Right ventricle myocardium (tissue), 1 donor: ENCODE results near the genes TP53, TMEM88 and TRAPPC1.

- PRO-cap, 2 experiments: no peak in any of the 2 experiments
Observed at GRCh38 chr17:7314412-7314740, 784 bp downstream of the GPS2 start.

DNA sequence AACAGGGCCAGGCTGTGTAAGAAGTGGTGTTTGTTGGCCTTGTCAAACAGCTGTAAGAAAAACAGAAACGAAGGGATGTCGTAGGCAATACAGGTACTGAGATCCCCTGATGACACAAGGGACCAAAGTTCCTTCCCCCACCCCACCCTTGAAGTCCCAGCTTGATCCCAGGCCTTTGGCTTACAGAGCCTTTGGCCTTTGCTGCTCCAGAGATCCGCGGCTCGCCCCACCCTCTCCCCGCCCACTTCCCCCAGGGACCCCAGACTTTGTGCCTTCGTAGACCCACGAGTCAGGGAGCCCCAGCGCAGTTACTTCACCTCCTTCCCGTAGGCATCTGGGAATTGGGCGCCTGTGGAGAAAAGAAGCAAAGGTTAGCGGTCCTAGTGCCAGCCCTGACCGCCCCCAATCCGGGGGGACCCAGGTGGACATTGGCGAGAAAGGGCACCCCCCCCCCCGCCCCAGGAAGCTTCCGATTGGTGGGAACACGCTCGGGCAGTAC is 507 bp downstream of the TMEM256 start:
- PRO-cap, 2 experiments: peak in 2 of 2 experiments; most common plus-strand start position 277 of the sequence (in 2); most common minus-strand start position 409 of the sequence (in 2)

GRCh38 chr17:7404201-7404291 is 149 bp upstream of the TMEM256 start:
- PRO-cap, 2 experiments: no peak in any of the 2 experiments

- PRO-cap, 2 experiments: no peak in any of the 2 experiments
Observed at GRCh38 chr17:7477778-7478399, 1.5 kb downstream of the ZBTB4 start.

DNA sequence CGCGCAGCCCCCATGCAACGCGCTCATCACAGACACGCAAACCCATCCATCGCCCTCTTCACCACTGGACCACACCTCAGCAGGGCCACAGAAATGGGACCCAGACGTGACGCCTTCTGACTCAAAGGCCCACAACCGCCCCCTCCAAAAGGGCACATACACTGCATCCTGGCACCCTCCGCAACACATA is 1.1 kb downstream of the ZBTB4 start:
- PRO-cap, 2 experiments: no peak in any of the 2 experiments

DNA sequence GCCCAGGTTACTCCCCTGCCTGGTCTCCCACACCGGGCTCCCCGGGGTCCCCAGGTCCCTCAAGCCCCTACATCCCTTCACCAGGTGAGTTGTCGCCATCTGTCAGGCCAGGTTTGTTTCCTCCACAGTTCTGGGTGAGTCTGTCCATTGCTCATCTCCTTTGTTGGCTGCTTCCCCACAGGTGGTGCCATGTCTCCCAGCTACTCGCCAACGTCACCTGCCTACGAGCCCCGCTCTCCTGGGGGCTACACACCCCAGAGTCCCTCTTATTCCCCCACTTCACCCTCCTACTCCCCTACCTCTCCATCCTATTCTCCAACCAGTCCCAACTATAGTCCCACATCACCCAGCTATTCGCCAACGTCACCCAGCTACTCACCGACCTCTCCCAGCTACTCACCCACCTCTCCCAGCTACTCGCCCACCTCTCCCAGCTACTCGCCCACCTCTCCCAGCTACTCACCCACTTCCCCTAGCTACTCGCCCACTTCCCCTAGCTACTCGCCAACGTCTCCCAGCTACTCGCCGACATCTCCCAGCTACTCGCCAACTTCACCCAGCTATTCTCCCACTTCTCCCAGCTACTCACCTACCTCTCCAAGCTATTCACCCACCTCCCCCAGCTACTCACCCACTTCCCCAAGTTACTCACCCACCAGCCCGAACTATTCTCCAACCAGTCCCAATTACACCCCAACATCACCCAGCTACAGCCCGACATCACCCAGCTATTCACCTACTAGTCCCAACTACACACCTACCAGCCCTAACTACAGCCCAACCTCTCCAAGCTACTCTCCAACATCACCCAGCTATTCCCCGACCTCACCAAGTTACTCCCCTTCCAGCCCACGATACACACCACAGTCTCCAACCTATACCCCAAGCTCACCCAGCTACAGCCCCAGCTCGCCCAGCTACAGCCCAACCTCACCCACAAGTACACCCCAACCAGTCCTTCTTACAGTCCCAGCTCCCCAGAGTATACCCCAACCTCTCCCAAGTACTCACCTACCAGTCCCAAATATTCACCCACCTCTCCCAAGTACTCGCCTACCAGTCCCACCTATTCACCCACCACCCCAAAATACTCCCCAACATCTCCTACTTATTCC is 32.0 kb downstream of the SLC35G6 start:
- PRO-cap, 2 experiments: no peak in any of the 2 experiments

DNA sequence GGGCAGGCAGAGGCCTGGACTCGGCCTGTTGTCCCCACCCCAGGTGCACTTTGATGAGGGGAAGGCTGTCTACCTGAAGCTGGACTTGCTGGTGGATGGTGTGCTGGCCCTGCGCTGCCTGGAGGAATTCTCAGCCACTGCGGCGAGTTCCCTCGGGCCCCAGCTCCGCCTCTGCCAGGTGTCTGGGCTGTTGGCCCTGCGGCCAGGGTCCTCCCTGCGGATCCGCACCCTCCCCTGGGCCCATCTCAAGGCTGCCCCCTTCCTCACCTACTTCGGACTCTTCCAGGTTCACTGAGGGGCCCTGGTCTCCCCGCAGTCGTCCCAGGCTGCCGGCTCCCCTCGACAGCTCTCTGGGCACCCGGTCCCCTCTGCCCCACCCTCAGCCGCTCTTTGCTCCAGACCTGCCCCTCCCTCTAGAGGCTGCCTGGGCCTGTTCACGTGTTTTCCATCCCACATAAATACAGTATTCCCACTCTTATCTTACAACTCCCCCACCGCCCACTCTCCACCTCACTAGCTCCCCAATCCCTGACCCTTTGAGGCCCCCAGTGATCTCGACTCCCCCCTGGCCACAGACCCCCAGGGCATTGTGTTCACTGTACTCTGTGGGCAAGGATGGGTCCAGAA is 1.4 kb upstream of the TNFSF13 start:
- PRO-cap, 2 experiments: no peak in any of the 2 experiments

GRCh38 chr17:7560766-7561711 is 680 bp upstream of the SENP3 start:
- PRO-cap, 2 experiments: no peak in any of the 2 experiments

DNA sequence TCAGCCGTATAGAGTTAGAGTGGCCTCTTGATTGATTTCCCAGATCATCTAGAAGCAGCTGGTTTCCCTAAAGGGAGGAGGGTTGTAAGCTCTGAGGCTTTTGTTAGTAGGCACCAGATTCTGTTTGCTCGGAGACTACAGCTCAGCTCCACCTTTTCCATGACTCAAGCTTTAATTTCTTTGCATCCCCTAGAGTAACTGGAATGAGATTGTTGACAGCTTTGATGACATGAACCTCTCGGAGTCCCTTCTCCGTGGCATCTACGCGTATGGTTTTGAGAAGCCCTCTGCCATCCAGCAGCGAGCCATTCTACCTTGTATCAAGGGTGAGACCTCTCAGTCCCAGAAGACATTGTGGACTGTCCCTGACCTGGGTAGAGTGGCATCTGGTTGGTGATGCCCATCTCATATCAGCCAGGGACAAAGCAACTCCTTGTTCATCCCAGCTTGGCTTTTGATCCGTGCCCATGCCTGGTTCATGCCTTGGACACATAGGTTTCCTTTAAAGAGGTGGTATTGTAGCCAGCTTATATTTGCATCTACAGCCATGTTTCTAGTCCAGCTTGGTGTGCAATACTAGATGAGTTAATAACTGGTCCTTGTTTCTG is 1.8 kb downstream of the EIF4A1 start:
- PRO-cap, 2 experiments: peak in 1 of 2 experiments; most common plus-strand start position 360 of the sequence (in 1)

DNA sequence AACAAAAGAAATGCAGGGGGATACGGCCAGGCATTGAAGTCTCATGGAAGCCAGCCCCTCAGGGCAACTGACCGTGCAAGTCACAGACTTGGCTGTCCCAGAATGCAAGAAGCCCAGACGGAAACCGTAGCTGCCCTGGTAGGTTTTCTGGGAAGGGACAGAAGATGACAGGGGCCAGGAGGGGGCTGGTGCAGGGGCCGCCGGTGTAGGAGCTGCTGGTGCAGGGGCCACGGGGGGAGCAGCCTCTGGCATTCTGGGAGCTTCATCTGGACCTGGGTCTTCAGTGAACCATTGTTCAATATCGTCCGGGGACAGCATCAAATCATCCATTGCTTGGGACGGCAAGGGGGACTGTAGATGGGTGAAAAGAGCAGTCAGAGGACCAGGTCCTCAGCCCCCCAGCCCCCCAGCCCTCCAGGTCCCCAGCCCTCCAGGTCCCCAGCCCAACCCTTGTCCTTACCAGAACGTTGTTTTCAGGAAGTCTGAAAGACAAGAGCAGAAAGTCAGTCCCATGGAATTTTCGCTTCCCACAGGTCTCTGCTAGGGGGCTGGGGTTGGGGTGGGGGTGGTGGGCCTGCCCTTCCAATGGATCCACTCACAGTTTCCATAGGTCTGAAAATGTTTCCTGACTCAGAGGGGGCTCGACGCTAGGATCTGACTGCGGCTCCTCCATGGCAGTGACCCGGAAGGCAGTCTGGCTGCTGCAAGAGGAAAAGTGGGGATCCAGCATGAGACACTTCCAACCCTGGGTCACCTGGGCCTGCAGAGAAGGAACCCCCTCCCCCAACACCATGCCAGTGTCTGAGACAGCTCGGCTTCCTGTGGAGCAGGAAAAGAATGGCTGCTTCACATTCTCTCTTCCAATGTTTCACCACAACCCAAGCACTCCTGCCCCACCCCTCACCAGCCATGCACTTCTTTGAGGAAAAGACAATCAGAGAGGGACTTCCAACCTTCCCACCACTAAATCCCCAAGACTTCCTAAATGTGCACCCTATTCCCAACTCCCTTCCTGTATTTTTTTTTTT is 11.1 kb downstream of the TP53 start:
- PRO-cap, 2 experiments: no peak in any of the 2 experiments

- PRO-cap, 2 experiments: peak in 2 of 2 experiments; most common plus-strand start chr17:7687631 (in 2); most common minus-strand start chr17:7687487 (in 2)
Observed at GRCh38 chr17:7687038-7687860, at the start of gene TP53. TSS of gene TP53 (minus strand) at chr17:7687490.

- PRO-cap, 2 experiments: peak in 2 of 2 experiments; most common plus-strand start chr17:7855066 (in 2); most common minus-strand start chr17:7854921 (in 2)
Observed at GRCh38 chr17:7854558-7855453, at the start of gene TMEM88. TSS of gene TMEM88 (plus strand) at chr17:7855066.

GRCh38 chr17:7897836-7898134 is 9.2 kb downstream of the CHD3 start:
- PRO-cap, 2 experiments: no peak in any of the 2 experiments

DNA sequence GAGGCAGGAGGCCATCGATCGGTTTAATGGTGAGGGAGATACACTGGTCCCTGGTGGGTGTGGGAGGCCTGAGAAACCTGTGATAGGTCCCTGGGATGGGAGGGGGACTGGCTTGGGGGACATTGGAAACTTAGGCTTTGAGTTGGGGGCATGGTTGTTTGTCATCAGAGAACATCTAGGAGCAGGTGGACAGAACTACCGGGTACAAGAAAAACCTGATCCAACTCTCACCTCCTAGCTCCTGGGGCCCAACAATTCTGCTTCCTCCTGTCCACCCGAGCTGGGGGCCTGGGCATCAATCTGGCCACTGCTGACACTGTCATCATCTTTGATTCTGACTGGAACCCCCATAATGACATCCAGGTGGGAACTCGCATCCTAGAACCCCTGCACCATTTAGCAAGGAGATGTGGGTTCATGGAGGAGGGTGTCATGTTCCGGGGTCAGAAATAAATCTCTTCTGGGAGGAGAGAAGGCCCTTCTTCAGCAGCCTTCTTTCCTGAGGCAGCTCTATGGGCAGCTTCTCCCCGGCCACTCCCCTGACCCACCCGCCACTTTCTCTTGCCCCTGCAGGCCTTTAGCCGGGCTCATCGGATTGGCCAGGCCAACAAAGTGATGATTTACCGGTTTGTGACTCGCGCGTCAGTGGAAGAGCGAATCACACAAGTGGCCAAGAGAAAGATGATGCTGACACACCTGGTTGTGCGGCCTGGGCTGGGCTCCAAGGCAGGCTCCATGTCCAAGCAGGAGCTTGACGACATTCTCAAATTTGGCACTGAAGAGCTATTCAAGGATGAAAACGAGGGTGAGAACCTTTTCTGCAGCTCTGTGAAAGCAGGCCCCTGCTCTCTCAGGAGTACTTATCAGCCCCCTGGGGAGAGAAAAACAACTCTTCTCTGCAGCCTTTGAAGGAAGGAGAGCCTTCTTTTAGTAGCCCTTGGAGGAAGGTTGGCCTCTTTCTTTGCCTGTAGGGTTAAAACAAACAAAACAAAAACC is 13.1 kb downstream of the RNF227 start:
- PRO-cap, 2 experiments: no peak in any of the 2 experiments

GRCh38 chr17:7905823-7906457 is 10.1 kb downstream of the RNF227 start:
- PRO-cap, 2 experiments: no peak in any of the 2 experiments

- PRO-cap, 2 experiments: peak in 2 of 2 experiments; most common plus-strand start chr17:7932187 (in 1); most common minus-strand start chr17:7931946 (in 2)
Observed at GRCh38 chr17:7931561-7932462, at the start of gene TRAPPC1. TSS of gene TRAPPC1 (minus strand) at chr17:7931946.

DNA sequence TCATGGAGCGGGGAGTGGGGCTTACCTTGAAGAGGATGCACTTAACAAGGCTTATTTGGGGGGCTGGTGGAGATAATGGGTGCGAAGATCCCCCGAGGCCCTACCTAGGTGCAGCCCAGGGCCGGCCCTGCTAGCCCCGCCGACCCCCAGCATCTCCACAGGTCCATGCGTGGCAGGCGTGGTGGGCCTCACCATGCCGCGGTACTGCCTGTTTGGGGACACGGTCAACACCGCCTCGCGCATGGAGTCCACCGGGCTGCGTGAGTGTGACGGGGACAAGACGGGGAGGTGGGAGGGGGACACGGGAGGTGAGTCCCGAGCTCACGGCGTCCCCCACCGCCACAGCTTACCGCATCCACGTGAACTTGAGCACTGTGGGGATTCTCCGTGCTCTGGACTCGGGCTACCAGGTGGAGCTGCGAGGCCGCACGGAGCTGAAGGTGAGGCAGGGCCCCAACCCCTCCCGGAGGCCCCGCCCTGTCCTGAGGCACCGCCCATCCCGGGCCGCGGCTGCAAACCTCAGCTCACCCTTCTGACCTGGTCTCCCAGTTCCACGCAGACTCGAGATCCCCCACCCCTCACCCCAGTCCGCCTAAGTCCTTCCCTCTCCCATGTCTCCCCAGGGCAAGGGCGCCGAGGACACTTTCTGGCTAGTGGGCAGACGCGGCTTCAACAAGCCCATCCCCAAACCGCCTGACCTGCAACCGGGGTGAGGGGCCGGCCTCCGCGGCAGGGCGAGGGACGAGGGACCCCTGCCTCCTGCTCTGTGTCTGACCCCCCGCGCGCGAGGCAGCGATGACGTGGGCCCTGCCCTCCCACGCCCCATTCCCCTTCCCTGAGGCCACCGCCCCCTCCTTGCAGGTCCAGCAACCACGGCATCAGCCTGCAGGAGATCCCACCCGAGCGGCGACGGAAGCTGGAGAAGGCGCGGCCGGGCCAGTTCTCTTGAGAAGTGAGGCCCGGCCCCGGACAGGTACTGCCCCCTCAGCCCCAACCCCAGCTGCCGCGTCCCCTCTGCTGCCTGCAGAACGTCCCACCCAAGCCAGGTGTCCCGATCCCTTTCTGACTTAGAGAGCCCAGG is 13.5 kb downstream of the GUCY2D start:
- PRO-cap, 2 experiments: peak in 1 of 2 experiments; most common plus-strand start position 548 of the sequence (in 1)

- PRO-cap, 2 experiments: no peak in any of the 2 experiments
Observed at GRCh38 chr17:8018148-8018900, 15.9 kb downstream of the GUCY2D start.

DNA sequence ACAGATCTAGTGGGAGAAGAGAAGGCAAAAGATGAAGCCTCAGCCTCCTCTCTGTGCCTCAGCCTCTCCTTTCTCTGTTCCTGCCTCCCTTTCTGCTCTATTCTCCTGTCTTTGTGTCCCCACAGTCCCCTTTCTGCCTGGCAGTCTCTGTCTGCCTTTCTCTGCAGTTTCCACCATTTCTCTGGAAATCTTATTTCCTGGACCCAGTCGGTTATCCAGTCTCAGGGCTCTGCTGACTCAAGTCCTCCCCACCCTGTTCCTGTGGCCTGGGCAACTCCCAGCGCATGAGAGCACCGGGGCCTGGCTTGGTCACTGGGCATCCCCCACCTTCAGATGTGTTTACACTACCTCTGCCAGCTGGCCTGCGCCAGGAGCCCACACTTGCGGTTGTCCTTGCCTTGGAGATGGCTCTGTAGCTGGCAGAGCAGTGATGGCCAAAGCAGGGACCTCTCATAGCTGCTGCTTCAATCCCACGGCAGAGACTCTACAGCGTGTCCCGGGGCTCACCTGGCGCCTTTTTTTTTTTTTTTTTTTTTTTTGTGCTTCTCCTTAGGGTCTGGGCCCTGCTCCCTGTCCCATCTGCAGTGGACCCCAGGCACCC is 17.3 kb downstream of the GUCY2D start:
- PRO-cap, 2 experiments: no peak in any of the 2 experiments

DNA sequence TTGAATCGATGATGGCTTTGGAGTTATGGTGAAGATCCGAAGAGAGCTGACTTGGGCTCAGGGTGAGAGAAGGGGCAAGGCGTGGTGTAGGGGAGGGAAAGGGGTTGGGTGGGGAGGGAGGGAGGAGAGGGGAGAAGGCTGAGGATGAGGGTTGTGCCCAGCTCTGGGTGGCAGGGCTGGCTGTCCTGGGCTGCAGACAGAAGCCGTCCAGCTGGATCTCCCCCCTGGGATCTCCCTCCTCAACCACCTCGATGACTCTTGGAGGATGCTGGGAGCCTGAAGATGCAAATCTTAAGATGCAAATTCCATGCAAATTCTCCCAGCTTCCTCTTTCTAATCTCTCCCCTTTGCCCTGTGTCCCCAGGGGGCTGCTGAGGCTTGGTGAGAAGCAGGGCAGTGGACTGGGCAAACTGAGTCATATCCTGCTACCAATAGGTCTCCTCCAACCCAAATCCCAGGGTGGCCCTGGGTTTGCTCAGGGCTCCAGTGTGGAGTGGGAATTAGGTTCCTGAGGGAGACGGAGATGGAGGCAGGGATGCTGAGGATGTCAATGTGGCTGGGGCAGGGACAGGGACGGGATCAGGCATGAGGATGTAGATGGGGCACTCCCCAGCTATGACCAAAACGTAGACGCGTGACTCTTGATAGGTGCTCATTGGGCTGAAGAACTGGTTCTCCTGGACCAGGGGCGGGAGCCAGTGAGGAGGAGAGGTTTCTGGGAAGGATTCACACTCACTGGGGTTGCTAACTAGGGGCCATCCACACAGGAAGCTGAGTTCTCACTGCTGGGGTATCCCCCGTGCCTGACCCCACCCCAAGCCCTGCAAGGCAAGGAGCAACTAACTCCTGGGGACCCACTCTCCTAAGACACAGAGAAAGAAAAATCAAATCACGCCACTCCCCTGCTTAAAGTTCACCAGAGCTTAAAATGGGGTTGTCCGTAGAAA is 3.6 kb upstream of the ALOX12B start:
- PRO-cap, 2 experiments: no peak in any of the 2 experiments